Amniotic epithelial cell (primary cell): ENCODE data around the gene MFAP3L.

DNA sequence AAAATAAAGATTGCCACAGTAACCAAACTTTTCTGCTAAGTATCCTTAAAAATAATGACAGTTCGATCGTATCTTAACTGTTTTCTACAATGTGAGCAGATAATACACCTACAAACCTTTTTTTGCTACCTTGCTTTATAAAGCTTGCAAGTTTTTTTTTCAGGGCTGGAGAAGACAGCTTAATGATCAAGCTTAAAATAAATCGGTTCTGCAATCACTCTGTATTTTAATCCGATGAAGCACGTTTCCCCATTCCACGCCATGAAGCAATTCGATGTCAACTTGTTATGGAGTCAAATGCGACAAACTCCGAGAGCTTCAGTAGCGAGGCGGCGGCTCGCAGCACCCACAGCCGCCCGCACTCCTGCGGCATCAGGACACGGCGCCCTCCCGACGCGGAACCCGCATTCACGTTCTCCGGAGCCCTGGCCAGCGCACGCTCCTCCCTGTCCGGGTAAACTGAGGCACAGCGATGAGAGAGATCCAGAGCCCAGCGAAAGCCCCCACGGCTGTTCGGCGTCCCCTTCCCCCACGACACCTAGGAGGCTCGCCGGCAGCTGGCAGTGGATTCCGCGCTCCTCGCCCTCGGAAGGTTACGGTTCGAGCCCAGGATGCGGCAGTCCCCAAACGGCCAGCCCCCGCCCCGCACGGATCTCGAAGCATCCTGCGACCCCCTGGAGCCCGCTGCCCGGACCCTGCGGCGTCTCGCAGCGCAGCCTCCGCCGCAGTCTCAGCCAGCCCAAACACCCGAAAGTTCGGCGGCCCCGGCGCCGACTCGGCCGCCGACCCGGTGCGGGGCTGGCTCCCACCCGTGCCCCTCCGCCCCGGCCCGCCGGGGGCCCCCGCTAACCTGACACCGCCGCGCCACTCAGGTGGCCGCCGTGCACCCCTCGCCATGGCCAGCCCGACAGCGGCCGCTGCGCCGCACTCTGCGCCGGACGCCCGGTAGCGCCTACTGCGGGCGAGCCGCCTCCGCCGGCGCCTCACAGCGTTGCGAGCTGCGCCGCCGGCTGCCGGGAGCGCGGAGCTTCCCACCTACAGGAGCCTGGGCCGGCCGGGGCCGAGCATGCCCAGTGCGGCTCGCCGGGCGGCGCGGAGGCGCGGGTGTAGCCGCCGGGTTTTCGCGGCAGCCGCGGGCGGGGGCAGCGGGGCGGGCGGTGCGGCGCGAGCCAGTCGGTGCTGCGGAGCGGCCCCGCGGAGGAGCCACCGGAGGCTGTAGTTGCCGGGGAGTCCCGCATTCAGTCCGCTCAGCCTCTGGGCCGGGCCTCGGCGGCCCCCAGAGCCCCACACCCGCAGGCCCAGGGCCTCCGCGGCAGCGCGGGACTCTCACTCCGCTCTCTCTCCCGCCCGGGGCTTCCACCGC is at the start of gene MFAP3L:
MFAP3L (minus strand) TSS at position 1,012 of the 1,363 bp plus-strand sequence.
- RRBS: 2% methylated on average over 54 of the region's 148 CpGs

- RRBS: no CpG with 5 or more reads among the region's 1 CpG
Observed at GRCh38 chr4:172028071-172028404, 214.8 kb downstream of the GALNTL6 start.

GRCh38 chr4:173370110-173370772 is 513 bp upstream of the SAP30 start:
- RRBS: no CpG with 5 or more reads among the region's 29 CpGs

DNA sequence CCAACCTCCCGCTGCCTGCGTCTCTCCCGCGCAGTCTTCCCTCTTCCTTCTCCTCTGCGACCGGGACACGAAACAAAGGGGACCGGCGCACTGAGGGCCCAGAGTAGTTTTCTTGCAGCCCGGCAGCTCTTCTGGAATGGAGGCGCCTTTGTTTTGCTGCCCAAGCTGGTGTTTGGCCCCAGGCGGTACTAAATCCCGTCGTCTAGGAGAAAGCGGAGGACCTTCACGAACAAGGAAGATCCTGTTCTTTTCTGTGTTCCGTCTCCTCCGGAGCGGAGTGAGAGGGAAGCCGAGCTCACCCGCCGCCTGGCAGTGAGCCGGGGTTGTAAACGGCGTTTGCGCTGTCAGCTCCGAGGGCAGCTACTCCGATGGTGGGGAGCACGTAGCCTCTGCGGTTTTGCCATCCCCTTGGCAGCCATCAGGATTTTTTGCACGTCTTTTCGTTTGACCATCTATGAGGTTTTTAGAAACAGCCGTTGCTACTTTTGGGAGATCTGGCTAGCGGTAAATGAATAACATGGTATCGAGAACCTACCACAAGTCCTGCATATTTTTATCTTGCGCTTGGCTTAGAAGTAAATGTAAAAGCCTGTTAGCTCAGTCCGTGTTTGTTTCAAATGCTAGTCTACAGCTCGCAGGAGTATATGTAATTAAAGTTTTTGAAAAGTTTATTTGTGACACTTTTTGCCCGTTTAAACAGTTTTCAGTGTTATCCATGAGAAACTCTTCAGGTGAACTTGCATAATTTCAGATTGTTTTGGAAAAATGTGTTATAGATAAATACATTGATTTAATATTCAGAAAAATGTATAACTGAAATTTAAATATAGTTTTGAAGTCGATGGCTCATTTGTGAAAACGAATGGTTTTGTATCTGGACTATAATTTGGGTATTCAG is 1.2 kb downstream of the SAP30 start:
- RRBS: 2% methylated on average over 9 of the region's 41 CpGs

DNA sequence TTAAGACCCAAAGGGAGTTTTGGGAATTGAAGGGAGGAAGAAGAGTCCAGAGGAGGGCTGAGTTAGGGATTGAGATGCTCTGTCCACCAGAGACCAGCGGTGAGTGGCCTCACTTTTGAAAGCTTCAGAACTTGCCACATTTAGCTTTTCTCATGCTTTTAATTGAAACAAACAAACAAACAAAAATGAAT is 2.3 kb upstream of the HAND2 start:
- RRBS: no CpG with 5 or more reads among the region's 1 CpG

DNA sequence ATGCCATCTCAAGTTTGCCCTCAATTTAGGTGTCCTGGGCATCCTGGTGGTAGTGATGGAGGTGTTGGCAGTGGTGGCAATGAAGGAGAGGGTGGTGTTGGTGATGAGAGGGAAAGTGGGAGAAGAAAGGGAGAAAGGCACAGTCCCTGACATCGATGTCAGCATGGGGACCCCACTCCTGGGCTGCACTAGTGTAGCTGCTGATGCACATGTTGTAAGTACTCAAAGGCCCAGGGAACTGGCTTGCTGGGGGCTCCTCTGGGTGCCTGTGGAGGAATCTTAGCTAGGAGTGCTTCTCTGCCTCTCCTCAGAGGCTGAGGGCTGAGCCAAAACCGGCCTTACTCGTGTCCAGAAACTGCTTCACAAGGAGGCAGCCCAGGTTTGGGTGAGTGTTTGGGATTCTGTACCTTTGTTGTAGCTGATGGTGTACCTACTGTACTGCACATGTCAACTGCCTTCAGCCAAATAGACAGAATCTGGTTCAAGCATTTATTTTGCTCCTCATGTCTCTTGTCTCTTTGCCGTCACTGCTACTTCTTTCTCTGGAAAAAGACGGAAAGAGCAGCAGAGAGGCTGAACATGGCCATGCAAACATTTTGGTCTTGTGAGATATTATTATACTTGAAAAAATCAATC is 3.1 kb upstream of the HAND2 start:
- RRBS: no CpG with 5 or more reads among the region's 5 CpGs

DNA sequence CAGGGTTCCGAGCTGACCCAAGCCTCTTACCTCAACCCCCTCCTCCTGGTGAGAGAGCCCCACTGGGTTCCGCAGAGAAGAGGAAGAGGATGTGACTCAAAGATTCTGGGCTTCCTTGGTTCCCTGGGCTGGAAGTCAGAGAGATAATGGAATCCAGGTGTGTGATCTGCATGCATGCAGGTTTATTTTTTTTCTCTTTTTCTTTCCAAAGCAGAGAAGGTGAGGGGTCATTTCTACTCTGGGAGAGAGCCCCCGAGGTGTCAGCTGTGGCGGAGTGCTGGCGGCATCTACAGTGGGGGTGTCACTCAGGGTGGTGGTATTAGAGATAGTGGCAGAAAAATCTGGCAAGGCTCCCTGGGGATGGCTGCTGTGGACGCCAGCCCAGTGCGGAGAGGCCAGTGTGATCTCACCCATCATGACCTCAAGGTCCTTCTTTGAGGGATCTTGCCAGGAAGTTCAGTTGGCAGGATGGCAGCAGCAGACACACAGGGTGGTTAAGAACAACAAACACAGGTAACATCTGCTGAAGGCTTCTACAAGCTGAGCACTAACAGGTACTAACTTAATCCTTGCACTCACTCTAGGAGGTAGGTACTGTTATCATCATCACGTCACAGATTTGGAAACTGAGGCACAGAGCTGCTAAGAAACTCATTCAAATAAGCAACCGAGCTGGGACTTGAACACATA is 168.8 kb upstream of the HAND2 start:
- RRBS: no CpG with 5 or more reads among the region's 9 CpGs

- RRBS: no CpG with 5 or more reads among the region's 11 CpGs
Observed at GRCh38 chr4:175671625-175672046, 140.4 kb downstream of the GPM6A start.

GRCh38 chr4:176538084-176538645 is 218.4 kb downstream of the SPCS3 start:
- RRBS: no CpG with 5 or more reads among the region's 3 CpGs

DNA sequence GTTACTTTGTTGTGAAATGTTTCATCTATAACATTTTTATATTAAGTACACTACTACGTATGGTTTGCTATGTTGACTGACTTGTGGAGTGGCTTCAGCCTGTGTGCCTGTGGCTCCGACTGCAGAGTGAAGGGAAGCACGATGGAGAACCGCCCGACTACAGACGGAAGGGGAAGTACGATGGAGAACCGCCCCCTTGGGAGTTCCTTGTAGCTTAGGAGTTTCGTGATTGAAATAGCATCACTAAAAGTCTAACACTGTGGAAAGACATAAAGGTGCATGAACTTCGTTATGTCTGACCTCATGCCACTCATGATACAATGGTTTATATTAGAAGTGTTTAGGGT is 595.6 kb upstream of the AGA start:
- RRBS: no CpG with 5 or more reads among the region's 10 CpGs

DNA sequence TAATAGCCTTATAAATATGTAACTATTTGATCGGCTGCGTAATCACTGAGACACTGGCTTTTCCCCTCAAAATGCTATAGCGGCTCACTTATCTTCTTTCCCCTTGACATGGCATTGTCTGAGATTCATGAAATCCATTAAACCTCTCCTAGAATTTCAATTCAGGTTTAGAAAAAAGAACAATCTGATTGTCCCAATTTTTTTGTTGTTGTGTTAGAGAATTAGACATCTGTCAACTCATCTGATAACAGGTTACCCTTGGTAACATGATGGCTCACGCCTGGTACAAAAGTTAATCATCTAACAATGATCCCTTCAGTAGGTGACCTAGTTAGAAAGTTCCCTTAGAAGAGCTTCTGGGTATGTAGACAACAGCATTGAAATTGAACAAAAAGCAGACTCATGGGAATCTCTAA is 880.2 kb upstream of the AGA start:
- RRBS: no CpG with 5 or more reads among the region's 4 CpGs

- RRBS: no CpG with 5 or more reads among the region's 6 CpGs
Observed at GRCh38 chr4:178378505-178378885, 936.3 kb upstream of the AGA start.

GRCh38 chr4:180059531-180060039 is 2183.6 kb upstream of the TENM3 start:
- RRBS: no CpG with 5 or more reads among the region's 23 CpGs

- RRBS: no CpG with 5 or more reads among the region's 3 CpGs
Observed at GRCh38 chr4:181293007-181293377, 950.2 kb upstream of the TENM3 start.

DNA sequence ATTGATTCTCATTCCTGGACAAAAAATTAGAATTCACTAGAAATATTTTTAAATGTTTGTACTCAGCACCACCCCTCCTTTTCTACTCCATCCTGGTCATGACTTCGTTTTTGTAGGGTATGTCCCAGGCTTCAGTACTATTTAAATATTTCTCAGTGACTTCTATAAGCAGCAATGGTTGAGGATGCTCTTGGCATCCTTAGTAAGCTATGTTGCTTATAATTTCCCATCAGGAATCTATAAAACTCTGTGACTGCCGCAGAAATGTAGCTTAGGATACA is 822.6 kb upstream of the TENM3 start:
- RRBS: no CpG with 5 or more reads among the region's 2 CpGs

GRCh38 chr4:182141395-182141743 is 101.8 kb upstream of the TENM3 start:
- RRBS: no CpG with 5 or more reads among the region's 13 CpGs

GRCh38 chr4:182531467-182531852 is 288.3 kb downstream of the TENM3 start:
- RRBS: no CpG with 5 or more reads among the region's 4 CpGs

DNA sequence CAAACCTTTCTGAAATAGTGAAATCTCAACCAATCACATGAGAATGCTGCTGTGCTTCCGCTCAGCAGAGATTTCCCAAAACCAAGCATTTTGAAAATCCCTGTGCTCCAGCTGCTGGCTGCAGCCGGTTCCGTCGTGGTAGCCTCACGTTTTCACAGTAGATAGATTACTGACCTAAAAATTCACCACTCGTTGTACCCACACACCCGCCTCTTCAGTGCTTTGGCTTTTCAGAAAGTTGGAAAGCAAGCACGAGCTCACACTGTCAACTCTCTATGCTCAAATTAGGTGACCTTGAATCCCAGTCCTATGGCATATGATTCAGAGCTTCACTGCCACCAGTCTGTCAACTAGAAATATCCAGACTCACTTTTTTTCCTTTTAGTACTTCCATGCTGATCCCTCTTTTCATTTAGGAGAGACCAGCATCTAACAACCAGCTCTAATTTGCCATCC is 168.9 kb downstream of the DCTD start:
- RRBS: no CpG with 5 or more reads among the region's 8 CpGs

GRCh38 chr4:182897904-182898661 is 19.1 kb downstream of the DCTD start:
- RRBS: no CpG with 5 or more reads among the region's 15 CpGs

DNA sequence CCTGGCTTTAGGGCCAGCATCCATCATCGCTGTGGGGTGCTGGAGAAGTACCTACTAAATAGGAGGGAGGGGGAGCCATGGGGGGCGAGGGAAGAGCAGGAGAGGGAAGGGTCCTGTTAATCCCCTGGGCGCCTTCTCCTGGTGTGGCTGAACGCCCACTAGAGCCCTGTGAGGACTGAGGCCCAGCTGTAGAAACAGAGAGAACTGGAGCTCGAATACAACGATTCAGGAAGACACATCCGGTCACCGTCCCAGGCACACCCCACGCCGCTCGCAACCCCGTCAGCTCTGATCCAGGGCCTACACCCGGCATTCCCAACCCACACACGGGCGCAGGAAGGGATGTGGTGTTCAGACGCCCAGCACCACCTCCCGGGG is 525 bp downstream of the DCTD start:
- RRBS: 3% methylated on average over 11 of the region's 17 CpGs